ENCODE measurements around a stretch of chr2.

DNA sequence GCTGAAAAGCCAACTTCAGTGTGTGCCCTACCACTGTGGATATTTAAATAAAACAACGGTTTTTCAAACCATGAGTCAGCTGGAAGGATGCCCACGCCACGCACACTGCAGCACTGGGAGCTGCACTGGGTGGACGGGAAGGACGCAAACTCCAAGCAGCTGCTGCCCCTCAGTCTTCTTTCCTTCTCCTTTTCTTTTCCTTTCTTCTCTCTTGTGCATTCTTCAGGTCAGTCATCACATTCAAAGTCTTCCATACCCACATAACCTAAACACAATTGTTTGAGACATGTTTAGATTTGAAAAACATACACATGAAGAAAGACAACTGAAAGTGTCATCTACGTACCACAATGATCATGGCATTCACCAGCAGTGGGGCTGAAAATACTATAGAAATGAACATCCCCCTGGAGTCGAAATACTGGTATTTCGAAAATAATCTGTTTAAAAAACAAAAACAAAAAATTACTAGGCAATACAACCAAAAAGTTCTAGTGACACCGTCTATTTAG lies 7.7 kb downstream of the TMEM18 start:
- PRO-cap, result no peak
- RAMPAGE, long total RNA, result no peak

- PRO-cap, result no peak
- RAMPAGE, long total RNA, result no peak
Measured at GRCh38 chr2:677628-678095, 456 bp upstream of the TMEM18 start.

DNA sequence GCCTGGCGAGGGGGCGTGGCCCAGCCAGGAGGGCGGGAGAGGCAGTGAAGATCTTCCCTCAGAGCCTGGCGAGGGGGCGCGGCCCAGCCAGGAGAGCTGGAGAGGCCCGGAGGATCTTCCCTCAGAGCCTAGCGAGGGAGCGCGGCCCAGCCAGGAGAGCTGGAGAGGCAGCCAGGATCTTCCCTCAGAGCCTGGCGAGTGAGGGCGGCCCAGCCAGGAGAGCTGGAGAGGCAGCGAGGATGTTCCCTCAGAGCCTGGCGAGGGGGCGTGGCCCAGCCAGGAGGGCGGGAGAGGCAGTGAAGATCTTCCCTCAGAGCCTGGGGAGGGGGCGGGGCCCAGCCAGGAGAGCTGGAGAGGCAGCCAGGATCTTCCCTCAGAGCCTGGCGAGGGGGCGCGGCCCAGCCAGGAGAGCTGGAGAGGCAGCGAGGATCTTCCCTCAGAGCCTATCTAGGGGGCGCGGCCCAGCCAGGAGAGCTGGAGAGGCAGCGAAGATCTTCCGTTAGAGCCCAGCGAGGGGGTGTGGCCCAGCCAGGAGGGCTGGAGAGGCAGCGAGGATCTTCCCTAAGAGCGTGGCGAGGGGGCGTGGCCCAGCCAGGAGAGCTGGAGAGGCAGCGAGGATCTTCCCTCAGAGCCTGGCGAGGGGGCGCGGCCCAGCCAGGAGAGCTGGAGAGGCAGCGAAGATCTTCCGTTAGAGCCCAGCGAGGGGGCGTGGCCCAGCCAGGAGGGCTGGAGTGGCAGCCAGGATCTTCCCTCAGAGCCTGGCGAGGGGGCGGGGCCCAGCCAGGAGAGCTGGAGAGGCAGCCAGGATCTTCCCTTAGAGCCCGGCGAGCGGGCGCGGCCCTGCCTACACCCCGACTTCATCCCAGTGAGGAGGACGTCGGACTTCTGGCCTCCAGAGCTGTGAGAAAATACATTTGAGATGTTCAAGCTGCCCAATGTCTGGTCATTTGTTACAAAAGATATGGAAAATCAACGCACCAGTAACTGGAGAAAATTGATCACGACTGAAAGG lies 63.2 kb upstream of the TMEM18 start:
- PRO-cap, result bidirectional peak, plus-strand start at position 124 of the sequence, minus-strand start outside the sequence; bidirectional peak, plus-strand start at position 817 of the sequence, minus-strand start at position 665 of the sequence
- RAMPAGE, long total RNA, result no peak

- PRO-cap, result no peak
- RAMPAGE, long total RNA, result no peak
Measured at GRCh38 chr2:1055195-1055641, 104.6 kb downstream of the SNTG2 start.

DNA sequence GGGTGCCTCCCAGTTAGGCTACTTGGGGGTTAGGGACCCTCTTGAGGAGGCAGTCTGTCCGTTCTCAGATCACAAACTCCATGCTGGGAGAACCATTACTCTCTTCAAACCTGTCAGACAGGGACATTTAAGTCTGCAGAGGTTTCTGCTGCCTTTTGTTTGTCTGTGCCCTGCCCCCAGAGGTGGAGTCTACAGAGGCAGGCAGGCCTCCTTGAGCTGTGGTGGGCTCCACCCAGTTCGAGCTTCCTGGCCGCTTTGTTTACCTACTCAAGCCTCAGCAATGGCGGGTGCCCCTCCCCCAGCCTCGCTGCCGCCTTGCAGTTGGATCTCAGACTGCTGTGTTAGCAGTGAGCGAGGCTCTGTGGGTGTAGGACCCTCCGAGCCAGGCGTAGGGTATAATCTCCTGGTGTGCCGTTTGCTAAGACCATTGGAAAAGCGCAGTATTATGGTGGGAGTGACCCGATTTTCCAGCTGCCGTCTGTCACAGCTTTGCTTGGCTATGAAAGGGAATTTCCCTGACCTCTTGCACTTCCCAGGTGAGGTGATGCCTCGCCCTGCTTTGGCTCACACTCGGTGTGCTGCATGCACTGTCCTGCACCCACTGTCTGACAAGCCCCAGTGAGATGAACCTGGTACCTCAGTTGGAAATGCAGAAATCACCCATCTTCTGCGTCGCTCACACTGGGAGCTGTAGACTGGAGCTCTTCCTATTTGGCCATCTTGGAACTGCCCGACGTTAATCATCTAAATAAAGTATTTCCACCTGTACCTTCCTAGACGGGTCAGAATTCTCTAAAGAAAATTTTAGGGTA lies 24.9 kb upstream of the TPO start:
- PRO-cap, result bidirectional peak, plus-strand start at position 320 of the sequence, minus-strand start at position 129 of the sequence; bidirectional peak, plus-strand start at position 557 of the sequence, minus-strand start at position 501 of the sequence; unidirectional peak, minus-strand start at position 728 of the sequence
- RAMPAGE, long total RNA, result no peak

DNA sequence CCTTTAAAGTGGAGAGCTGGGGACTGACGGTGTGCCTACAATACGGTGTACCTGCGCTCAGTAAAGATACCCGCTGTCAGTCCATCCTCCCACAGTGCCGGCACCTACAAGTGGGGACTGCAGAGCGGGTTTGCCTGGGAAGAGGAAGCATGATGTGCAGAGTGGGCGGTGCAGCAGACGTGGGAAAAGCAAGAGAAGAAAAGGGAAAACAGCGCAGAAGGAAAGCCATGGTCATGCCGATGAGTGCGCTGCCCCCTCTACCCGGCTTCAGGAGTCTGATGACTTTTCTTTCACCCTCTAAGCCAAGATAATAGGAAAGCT lies 148.0 kb downstream of the TPO start:
- PRO-cap, result no peak
- RAMPAGE, long total RNA, result no peak

- PRO-cap, result no peak
- RAMPAGE, long total RNA, result no peak
Measured at GRCh38 chr2:1593904-1594204, 150.5 kb downstream of the PXDN start.

- PRO-cap, result no peak
- RAMPAGE, long total RNA, result no peak
Measured at GRCh38 chr2:1600767-1601408, 143.4 kb downstream of the PXDN start.

GRCh38 chr2:1625213-1626177 lies 118.8 kb downstream of the PXDN start:
- PRO-cap, result bidirectional peak, plus-strand start at chr2:1625660, minus-strand start at chr2:1625419; bidirectional peak, plus-strand start at chr2:1625964, minus-strand start at chr2:1625922
- RAMPAGE, long total RNA, result no peak

GRCh38 chr2:1626178-1626711 lies 118.1 kb downstream of the PXDN start:
- PRO-cap, result unidirectional peak, minus-strand start at chr2:1626620
- RAMPAGE, long total RNA, result no peak

DNA sequence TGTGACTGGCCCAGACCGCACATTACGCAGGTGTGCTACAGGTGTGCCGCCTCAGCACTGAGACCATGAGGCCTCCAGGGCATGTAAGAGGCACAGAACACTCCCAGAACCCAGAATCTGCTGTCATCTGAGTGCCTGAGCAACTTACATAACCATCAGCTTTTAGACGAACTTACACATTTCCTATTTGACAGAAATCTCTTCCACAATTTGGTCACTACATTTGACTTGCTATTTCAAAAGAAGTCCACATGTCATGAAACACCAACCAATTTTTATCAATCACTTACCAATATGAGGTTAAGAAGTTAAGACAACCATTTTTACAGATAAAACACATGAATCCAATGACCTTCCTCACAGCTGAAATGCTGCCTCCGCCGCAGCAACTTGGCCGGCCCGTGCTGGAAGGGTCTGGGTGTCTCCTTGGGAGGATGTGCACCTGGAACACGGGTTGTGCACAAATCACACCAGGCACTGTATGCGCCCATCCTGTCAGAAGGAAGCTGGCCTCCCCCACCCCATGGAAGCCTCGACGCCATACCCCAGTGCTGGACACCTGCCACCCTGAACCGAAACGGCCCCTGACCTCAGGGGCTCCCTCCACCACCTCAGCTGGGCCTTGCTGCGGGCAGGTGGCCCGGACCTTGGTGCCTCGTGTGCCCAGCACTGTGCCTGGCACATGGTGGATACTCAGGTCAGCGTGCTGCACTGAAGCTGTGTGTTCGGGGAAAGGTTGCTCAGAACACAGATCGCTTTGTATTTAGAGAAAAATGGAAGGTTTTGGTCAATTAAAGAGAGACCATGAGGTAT lies 111.9 kb downstream of the PXDN start:
- PRO-cap, result no peak
- RAMPAGE, long total RNA, result no peak

- PRO-cap, result no peak
- RAMPAGE, long total RNA, result no peak
Measured at GRCh38 chr2:1633899-1634535, 110.3 kb downstream of the PXDN start.

DNA sequence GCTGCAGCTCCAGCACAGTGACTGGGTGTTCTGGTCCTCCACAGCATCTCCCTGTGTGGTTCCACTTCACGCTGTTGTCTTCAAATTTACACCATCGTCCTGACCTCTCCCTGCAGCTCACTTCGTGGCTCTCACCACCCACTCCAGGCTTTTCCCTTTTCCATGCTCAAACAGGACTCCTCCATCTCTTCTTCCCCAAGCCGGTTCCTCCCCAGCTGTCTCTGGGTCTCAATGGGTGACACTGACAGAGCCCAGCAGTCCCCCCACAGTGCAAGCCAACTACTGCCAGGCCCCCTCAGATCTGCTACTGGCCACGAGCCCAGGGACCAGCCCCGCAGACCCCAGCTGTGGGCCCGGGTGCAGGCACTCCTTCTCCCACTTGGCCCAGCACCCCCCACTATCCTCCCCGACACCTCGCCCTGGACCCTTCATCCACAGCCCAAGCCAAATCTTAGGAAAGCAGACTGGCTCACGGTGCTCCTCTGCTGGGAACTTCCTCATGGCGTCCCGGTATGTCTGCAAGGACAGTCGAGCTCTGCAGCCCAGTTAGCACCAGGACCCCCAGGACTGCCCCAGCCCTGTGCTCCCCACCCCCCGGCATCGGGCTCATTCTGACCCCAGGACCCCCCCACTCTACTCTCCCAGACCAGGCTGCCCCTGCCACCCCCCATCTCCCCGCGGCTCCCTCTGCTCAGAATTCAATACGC lies 86.0 kb downstream of the PXDN start:
- PRO-cap, result no peak
- RAMPAGE, long total RNA, result no peak

DNA sequence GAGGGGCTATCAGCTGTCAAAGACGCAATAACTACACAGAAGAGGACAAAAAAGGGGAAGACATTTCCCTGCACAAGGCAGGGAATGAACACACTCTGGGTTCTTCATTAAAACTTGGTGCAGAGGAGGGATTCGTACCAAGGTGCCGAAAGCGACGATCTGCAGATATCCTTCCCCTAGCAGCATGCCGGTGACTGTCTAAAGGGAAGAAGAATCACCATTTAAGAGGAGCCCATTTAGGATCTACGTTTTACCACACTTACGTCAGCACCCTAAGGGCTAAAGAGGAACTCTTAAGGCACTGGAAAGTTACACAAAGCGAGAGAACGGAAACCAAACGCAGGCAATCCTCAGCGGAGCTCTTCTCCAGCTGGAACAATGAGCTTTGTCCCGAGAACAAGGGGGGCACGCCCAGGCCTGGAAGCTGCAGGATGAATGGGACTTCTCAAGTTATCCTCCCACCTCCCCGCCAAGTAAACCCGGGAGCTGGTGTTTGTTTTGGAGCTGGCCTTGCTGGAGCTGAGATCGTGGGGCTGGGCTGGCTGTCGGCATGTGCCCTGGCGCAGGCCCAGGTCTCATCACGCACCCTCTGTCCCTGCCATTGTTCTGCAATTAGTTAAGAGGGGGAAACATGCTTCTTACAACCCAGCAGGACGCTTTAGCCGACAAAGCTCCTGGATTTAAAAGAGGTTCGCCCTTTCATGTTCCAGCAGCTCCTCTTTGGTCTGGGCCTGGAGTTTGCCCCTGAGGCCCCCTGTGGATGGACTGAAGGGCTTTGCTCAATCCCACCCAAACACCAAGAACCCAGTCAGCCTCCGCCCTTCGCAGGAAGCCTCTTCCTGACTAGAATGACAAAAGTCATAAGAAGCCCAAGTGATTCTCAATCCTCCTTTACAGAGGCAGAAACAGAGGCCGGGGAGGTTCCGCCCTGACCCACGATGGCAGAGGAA lies 36.4 kb downstream of the PXDN start:
- PRO-cap, result bidirectional peak, plus-strand start at position 312 of the sequence, minus-strand start at position 196 of the sequence
- RAMPAGE, long total RNA, result no peak

- PRO-cap, result no peak
- RAMPAGE, long total RNA, result no peak
Measured at GRCh38 chr2:1717059-1717780, 27.1 kb downstream of the PXDN start.

- PRO-cap, result no peak
- RAMPAGE, long total RNA, result no peak
Measured at GRCh38 chr2:1731596-1732719, 12.4 kb downstream of the PXDN start.

DNA sequence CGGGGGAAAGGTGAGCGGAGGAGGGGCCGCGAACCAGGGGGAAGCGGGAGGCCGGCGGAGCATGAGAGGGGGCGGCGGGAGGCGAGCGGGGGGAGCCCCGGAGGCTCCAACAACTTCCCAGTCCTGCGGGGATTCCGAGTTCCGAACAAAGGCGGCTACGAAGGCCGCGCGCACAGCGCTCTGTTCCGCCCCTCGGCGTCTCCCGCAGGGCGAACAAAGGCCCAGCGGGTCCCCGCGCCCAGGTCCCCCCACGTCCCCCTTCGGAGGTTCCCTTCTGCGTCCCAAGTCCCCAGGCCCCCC lies 523 bp downstream of the PXDN start:
- PRO-cap, result bidirectional peak, plus-strand start at position 120 of the sequence, minus-strand start at position 182 of the sequence
- RAMPAGE, long total RNA, result no peak

- PRO-cap, result no peak
- RAMPAGE, long total RNA, result no peak
Measured at GRCh38 chr2:2324889-2325238, 6.2 kb downstream of the MYT1L start.

DNA sequence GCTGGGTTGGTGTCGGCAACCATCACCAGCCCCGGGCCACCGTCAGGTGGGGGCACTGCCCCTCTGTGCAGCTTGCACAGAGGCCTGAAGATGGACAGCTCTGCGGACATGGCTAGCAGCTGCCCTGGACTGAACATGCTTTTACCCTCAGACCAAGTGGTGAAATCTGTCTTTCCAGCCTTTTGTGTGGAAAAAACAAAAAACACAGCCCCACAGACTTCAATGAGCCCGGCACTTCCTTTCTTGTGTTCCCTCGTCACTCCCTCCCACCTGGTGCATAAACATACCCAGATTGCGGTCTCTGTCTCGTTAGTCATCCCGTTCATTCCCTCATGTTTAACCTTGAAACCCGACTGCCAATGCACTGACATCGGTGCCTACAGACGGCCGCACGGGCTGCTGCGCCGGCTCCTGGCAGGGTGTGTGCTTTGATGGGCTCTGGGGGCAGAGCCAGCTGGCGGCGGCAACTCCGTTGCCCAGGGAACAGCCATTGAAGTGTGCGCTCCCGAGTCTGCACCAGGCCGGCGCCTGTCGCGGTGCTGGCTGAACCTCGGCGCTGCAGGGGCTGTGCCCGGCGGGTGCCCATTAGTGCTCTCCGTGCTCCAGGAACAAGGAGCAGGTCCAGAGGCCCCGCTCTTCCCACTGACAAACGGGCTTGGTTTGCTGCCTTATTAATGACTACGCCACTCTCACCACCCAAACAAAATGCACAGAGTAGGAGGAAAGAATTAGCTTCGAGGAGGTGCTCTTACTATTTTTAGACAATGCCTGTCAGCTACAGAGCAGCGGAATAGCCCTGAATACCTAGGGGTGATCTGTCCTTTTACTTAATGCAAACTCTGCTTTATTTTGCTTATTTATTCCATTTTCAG lies 95.2 kb downstream of the EIPR1 start:
- PRO-cap, result no peak
- RAMPAGE, long total RNA, result no peak

- PRO-cap, result no peak
- RAMPAGE, long total RNA, result no peak
Measured at GRCh38 chr2:3515550-3515949, 3.8 kb downstream of the ADI1 start.